ENCODE measurements around a stretch of chr9.

DNA sequence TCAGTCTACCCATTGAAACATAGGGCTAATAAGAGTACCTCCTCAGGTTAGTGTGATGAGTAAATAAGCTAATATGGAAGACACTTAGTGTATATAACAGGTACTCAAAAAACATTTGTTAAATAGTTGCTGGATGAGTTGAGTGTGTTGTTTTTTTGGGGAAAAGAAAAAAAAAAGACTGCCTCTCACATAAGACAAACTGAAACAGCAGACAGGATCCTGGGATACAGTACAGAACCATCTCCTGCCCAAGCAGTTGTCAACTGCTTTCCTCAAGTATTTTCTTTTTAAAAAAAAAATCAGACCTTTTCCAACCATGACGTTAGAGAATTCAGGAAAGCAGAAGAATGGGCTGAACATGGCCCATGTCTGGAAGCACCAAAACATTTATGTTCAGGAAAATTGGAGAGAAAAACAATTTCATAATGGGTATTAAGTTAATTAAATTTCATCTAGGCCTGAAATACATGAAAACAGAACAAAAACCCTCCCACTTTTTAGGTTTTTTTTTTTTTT lies 5.0 kb downstream of the STOM start:
- PRO-cap: no peak
- RAMPAGE, long total RNA, 5 experiments: no peak in any of the 5 experiments
- RRBS: no CpG with 5 or more reads among the region's 1 CpG

GRCh38 chr9:121529706-121530110 lies 30.1 kb upstream of the GGTA1 start:
- PRO-cap: unidirectional peak, plus-strand start at chr9:121529915
- RAMPAGE, long total RNA, 5 experiments: no peak in any of the 5 experiments
- RRBS: no CpG with 5 or more reads among the region's 8 CpGs

DNA sequence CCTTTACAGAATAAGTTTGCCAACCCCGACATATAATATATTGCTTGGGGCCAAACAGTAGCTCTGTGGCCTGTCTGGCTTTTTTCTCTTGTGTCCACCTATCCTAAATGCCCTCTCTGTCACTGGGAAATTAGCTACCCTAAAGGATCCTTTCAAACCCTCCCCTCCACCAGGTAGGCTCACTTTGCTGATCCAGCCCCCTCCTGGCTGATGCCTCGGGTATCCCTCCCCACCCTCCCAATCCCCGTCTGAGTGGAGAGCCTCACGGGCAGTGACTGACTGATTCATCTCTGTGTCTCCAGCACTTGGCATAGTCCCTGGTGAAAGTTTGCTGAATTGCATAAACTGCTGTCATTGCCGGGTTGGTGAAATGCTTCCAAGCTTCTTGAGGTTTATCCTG lies 56.7 kb upstream of the GGTA1 start:
- PRO-cap: no peak
- RAMPAGE, long total RNA, 5 experiments: no peak in any of the 5 experiments
- RRBS: no CpG with 5 or more reads among the region's 5 CpGs

DNA sequence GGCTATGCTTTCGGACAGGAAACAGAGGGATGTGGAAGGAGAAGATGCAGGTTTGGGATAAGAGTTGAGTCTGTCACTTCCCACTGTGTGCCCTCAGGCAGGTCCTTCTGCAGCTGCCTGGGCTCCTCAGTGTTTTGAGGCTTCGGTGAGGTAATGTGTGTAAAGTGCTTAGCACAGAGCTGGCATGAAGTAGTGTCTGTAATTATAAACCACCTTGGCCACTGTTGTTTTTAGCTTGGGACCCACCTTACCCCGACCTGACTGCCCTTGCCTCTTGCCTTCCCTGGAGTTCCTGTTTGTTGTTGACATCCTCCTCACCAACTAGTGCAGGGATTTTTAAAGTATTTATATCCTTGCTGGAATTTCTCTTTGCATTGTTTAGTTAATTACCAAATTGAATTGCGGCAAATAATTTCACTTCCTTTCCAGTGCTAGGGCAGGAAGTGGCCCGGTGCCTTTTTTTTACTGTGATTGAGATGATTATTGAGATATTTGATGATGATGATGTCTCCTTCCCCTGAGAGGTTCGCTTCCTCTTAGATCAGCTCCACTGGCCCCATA lies 38.3 kb upstream of the DAB2IP start:
- PRO-cap: unidirectional peak, minus-strand start at position 285 of the sequence
- RAMPAGE, long total RNA, 5 experiments: no peak in any of the 5 experiments
- RRBS: no CpG with 5 or more reads among the region's 6 CpGs

- PRO-cap: bidirectional peak, plus-strand start at chr9:121620326, minus-strand start at chr9:121620170
- RAMPAGE, long total RNA, 5 experiments: no peak in any of the 5 experiments
- RRBS: no CpG with 5 or more reads among the region's 10 CpGs
Measured at GRCh38 chr9:121619831-121620510, 31.5 kb upstream of the DAB2IP start.

DNA sequence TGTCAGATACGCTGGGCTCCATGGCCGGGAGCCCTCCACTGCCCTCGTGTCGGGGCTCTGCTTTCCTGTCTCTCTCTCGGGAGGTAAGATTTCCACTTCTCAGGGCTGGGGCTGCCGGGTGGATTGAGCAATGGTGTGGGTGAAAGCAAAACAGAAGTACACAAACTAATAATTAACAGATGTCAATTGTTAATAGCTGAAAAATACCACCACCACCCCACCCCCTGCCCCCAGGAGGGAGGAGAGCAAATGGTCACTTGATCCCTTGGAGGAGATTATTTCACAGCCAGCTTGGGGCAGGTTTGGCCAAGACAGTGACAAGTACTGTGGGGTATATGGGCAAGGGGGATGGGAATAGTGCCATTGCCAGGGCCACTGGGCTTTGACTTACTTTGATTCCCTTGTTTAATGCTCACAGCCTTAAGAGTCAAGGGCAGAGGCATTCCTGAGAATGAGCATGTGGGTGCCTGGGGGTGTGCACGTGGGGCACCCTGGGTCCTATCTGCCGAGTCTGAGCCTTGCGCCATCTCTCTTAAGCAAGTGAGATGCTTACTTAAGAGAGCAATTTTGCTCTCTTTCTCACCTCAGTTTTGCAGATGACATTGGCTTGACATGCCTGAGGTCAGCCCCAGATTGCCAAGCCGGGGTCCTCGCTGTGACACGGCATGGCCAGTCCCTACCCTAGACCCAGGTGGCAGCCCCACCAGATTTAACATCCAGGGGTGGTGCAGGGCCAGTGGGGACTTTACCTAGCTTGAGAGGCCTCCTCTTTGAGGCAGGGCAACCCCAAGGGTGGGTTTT lies 28.7 kb upstream of the DAB2IP start:
- PRO-cap: no peak
- RAMPAGE, long total RNA, 5 experiments: no peak in any of the 5 experiments
- RRBS: 26% methylated on average over 4 of the region's 12 CpGs

- PRO-cap: bidirectional peak, plus-strand start at chr9:121737211, minus-strand start at chr9:121737015
- RAMPAGE, long total RNA, 5 experiments: start-site peak on the plus strand in 1 of 5 experiments, at chr9:121737186-121737226 at its widest, 37 reads per replicate
- RRBS: no CpG with 5 or more reads among the region's 16 CpGs
Measured at GRCh38 chr9:121736760-121737319, 85.4 kb downstream of the DAB2IP start.

- PRO-cap: unidirectional peak, plus-strand start at chr9:121743649; unidirectional peak, plus-strand start at chr9:121743742
- RAMPAGE, long total RNA, 5 experiments: start-site peak on the plus strand in 4 of 5 experiments, at chr9:121743542-121743824 at its widest, 22 to 112 reads per replicate
- RRBS: 7% methylated on average over 6 of the region's 20 CpGs
Measured at GRCh38 chr9:121743048-121743997, 91.9 kb downstream of the DAB2IP start.

DNA sequence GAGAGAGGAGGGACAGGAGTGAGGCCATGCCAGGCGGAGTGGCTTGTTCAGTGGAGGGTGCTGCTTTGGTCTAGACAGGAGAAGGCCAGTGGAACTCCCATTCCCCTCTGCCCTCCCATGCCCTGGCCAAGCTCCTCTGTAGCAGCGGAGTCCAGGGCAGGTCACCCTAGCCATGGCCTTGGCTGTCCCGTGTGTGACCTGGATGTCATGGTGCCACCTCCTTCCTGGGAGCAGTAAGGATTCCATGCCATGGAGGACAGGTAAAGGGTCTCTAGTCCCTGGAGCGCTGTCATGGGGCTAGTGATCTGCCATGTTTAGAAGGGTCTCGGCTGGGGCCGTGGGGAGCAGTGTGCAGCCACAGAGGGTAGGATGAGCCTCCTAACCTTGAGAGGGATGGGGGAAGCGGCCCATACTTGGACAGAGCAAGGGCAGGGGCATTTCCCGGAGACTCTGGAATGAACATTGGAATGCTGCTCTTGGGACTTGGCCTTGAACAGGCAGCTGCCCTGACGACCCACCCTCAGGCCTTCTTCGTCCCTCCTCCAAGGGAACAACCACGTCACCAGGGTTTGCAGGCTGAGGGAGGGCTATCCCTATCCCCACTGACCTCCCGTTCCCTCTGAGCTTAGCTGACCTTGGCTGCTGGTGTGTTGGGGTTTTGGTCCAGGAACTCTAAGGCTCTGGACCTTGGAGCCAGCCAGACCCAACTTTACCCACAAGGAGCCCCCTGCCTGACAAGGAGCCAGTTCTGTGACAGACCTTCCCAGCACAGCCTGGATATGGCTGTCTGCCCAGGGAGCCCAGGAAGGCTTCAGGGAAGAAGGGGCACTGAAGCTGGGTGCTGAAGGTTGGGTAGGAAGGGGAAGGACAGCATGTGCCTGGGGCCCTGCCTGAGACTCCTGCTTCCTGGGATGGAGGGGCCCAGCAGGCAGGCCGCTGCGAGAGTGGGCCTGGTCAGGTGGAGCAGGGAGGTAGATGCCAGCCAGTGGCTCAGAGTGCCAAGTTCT lies 100.6 kb downstream of the DAB2IP start:
- PRO-cap: no peak
- RAMPAGE, long total RNA, 5 experiments: start-site peak on the plus strand in 1 of 5 experiments, centred at position 281 of the sequence, 6 reads per replicate
- RRBS: no CpG with 5 or more reads among the region's 14 CpGs

DNA sequence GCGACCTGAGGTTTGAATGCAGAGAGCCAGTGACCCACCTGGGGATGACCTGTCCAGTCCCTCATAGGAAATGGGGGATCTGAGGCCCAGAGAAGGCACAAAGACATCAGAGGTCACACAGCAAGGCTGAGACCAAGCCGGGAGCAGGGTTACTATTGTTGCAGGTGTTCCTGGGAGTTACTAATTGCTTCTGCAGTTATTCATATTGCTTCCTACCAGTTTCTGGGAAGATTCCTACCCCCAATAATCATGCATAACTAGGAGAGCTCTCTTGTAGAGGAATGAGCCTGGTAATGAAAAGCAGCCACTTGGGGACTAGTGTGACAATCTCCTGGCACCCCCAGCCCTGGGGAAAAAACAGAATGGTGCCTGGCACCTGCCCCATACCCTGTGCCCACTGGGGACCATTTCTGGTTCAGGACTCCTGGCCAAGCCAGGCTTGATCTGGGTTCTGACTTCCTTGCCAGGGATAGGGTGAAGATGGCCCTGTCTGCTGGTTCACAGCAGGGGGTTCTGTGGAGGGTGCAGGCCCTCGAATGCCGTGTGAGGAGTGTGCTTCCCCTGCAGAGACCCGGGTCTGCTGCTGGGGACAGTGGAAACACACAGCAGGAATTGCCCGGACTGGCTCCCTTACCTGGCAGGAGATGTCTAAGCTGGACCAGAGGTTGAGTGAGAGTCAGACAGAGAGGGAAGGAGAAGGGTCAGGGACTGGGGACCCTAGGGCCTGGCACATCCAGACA lies 106.3 kb downstream of the DAB2IP start:
- PRO-cap: no peak
- RAMPAGE, long total RNA, 5 experiments: start-site peak on the plus strand in 3 of 5 experiments, centred at positions 384 to 506 of the sequence, 7 to 8 reads per replicate
- RRBS: no CpG with 5 or more reads among the region's 6 CpGs

GRCh38 chr9:121765051-121765514 lies 113.6 kb downstream of the DAB2IP start:
- PRO-cap: unidirectional peak, minus-strand start at chr9:121765170
- RAMPAGE, long total RNA, 5 experiments: no peak in any of the 5 experiments
- RRBS: no CpG with 5 or more reads among the region's 4 CpGs

DNA sequence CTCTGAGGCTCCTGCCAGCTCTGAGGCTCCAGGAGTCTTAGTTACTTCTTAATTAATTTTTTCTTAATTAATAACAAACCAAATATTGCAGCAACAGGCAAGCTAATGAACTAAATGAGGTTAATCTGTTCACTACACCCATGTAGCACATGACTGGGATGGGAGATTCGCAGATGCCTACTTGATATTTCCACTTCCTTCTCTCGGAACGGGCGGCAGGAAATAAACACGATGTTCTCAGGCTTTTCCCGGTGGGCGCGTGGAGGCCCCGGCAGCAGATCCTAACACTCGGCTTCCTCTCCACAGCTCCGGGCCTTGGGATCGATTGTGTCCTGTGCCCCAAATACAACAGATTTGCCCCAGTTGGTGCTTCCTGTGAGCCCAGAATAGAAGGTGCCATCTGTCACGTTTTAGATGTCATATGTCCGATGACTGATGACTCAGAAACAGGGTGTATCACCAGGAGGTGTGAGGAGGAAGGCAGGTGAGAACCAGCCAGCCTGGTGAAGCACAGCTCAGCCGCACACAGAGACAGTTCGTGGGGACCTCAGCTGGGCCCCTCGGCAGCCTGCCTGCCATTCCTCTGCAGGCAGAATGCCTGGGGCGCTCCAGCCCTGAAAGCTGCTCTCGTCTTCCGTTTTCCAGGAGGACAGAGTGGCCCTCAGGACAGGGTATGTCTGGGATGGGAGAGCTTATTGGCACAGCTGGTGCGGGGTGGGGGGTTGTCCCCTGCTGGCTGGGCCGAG lies 170.7 kb downstream of the DAB2IP start:
- PRO-cap: no peak
- RAMPAGE, long total RNA, 5 experiments: start-site peak on the minus strand in 1 of 5 experiments, centred at position 513 of the sequence, 5 reads per replicate
- RRBS: 88% methylated on average over 2 of the region's 22 CpGs

GRCh38 chr9:121851419-121852048 lies 200.1 kb downstream of the DAB2IP start:
- PRO-cap: no peak
- RAMPAGE, long total RNA, 5 experiments: no peak in any of the 5 experiments
- RRBS: no CpG with 5 or more reads among the region's 11 CpGs

GRCh38 chr9:121913992-121914668 lies 179.0 kb downstream of the TTLL11 start:
- PRO-cap: no peak
- RAMPAGE, long total RNA, 5 experiments: no peak in any of the 5 experiments
- RRBS: no CpG with 5 or more reads among the region's 8 CpGs

DNA sequence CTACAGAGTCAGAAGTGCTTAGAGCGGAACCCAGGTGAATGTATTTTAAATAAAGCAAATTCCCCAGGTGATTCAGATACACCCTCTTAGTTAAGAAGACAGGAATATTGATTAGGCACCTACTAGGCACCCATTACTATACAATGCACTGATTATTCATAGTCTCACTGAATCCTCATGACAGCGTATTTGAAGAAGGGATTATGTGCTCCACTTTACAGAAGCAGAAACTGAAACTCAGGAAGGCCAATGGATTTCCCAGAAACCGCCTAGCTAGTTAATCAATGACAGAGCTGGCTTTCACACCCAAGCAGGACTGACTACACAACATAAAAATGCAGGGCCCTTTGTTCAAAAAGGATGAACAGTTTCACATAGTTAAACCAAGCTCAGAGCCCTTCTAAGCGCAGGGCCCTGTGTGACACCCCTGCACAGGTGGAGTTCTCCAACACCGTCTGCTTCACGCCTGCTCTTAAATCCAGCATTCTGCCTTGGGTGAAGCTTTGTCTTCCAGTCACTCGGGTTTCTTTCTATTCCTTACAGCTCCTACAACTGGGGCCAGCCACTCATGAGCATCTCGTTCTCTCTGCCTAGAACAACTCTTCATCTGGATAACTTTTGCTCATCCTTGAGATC lies 117.2 kb downstream of the TTLL11 start:
- PRO-cap: no peak
- RAMPAGE, long total RNA, 5 experiments: no peak in any of the 5 experiments
- RRBS: no CpG with 5 or more reads among the region's 8 CpGs

- PRO-cap: no peak
- RAMPAGE, long total RNA, 5 experiments: no peak in any of the 5 experiments
- RRBS: no CpG with 5 or more reads among the region's 9 CpGs
Measured at GRCh38 chr9:121985952-121986442, 107.1 kb downstream of the TTLL11 start.

GRCh38 chr9:122107370-122107802 lies 14.3 kb upstream of the TTLL11 start:
- PRO-cap: no peak
- RAMPAGE, long total RNA, 5 experiments: no peak in any of the 5 experiments
- RRBS: no CpG with 5 or more reads among the region's 6 CpGs

DNA sequence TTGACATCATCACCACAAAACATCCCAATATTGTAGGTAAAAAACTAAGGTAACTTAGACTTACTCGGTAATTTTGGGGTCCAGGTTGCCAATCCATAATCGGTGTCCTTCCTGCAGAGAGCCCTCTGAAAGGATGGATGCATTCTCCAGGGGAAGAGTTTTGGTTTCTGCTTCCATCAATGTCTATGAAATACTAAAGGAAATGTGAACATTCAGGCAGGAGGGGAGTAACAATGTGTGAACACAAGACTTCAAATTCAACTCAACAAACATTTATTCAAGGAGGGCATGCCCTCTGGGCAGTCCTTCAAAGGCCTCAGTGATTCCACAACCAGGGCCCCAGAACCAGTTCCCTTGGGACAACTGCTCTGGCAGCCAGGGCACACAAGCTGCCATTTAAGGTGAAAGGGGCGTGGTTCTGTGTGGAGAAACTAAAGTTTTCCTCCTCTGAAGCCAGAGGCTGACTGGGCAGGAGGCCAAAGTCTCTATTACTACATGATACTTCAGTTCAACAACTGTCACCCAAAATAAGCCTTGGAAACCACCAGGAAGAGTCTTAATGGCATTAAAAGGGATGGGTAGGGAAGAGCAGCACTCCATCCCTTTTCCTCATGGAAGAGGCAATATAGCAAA lies 3.2 kb downstream of the RBM18 start:
- PRO-cap: no peak
- RAMPAGE, long total RNA, 5 experiments: no peak in any of the 5 experiments
- RRBS: no CpG with 5 or more reads among the region's 3 CpGs

DNA sequence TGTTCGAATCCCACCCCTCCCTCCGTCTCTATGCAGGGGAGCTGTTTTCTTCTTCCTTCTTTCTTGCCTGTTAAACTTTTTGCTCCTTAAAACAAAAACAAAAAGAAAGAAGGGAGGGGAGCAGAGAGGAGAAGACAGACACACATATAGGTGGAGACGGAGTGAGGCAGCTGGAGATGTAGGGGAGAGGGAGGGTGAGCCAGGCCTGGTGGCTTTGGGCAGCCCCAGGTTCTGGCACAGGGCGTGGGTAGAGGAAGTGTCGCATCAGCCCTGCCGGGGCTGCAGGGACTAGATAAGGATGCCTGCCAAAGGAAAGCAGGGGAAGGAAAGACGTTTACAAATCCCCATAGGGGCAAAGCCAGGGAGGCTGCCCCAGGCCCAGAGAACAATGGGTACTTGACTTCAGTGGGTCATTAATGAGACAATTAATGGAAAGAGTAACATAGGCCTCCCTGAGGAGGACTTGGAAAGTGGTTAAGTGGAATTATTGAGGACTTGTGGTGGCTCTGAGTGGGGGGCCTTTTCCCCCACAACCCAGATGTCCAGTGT lies 38.7 kb upstream of the PTGS1 start:
- PRO-cap: no peak
- RAMPAGE, long total RNA, 5 experiments: no peak in any of the 5 experiments
- RRBS: no CpG with 5 or more reads among the region's 7 CpGs

DNA sequence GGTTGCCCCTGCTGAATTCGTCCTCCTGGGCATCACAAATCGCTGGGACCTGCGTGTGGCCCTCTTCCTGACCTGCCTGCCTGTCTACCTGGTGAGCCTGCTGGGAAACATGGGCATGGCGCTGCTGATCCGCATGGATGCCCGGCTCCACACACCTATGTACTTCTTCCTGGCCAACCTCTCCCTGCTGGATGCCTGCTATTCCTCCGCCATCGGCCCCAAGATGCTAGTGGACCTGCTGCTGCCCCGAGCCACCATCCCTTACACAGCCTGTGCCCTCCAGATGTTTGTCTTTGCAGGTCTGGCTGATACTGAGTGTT lies 189 bp downstream of the OR5C1 start:
- PRO-cap: no peak
- RAMPAGE, long total RNA, 5 experiments: no peak in any of the 5 experiments
- RRBS: no CpG with 5 or more reads among the region's 9 CpGs